ENCODE measurements around a stretch of chr2.

GRCh38 chr2:197208912-197209752, 101.4 kb downstream of the ANKRD44 start:
- PRO-cap, result unidirectional peak, plus-strand start at chr2:197209559

DNA sequence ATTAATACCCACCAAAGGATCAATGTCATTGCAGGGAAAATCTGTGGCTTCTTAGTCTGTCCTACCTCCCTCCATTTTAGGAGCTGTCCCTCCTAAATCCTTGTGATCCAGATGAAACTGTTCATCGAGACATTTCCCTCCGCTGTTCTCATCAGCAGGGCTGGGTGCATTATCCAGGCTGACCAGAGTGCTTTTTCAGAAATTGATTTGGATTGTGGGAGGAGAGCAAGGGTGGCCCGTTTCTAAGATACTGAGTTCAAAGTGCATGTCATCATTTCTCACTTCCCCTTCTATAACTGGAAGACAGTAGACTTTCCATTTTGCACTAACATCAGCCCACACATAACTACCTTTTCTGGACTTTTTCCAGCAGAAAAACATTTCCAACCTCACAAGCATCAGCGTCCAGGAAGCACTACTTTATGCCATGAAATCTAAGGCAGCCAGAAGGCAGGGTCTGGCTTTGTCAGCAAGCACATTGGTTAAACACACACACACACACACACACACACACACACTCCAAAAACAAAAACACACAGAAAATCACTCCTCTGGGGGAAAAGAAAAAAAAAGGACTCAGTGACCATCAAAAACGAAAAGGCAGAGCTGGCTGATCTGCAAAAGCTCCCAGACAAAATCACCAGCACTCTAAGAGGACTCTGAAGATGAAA, 94.1 kb downstream of the ANKRD44 start:
- PRO-cap, result no peak

- PRO-cap, result bidirectional peak, plus-strand start at chr2:197255773, minus-strand start at chr2:197255619
Observed at GRCh38 chr2:197255175-197256180, 55.1 kb downstream of the ANKRD44 start.

DNA sequence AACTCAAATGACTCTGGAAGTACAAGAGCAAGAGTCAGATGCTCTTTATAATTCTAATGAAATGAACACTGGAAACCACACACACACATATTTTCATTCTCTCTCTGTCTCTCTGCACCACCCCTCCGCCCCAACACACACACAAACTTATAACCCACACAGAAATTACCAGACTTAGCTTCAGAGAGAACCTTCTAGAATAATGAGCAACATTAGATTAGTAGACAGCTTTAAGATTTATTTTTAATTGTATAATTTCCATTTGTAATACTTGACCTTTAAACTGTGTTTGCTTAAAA, 16.2 kb downstream of the ANKRD44 start:
- PRO-cap, result no peak

- PRO-cap, result no peak
Observed at GRCh38 chr2:197433655-197434046, 1.2 kb downstream of the SF3B1 start.

DNA sequence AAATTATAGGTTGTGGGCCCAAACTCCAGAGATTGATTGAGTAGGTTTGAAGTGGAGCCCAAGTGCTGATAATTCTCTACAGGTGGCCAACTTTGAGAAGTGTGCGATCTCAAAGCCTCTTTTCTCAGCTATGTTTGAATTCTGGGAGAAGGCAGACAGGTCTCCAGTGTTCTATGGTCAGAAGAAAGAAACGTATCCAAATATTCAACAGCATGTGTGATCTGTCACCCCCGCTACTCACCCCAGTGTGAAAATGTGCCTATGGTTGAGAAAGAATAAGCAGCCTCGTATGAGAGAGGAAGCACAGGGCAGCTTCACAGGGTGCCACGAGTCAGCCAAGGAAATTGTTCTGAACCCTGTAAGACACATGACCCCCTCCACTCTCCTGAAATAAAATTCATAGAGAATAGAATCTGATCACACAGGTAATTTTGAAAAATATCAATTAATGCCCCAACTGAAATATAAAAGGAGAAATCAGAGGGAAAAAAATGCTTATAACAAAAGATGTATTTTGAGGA, 8.0 kb upstream of the SF3B1 start:
- PRO-cap, result no peak

DNA sequence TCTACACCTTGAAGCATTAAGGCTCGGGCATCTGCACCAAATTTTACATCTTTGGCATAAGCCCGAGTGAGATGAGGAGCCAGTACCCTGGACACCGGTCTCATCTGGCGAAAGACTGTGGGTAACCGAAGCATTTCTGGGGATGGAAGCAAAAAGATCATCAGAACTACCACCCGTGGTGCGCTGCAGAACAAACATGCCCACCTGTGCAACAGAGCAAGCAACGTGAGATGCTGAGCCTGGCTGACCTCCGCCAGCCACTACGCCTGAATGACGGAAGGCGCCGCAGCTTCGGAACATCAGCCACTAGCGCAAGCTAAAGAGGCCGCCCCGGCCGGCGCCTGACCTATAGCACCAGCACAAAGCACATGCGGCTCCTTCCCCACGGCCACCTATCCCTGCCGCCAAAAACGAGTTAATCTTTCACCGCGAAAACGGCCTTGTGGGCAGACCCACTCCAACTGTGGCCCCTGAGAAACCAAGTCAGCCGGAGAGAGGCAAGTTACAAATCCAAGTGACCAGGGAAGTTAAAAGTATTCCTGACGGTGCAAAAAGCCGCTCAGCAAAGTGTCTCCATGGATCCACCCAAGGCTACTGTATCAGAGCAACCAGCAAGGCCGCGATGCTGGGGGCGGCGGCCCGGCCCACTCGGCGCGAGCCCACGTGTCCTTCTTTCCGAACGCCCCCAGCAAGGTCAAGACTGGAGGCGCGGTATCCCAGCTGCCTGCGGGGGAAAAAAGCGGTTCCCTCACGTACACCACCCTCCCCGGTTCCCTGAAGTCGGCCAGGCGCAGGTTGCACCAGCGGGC, 721 bp downstream of the HSPD1 start:
- PRO-cap, result bidirectional peak, plus-strand start at position 260 of the sequence, minus-strand start at position 272 of the sequence

- PRO-cap, result no peak
Observed at GRCh38 chr2:197673010-197673469, 2.3 kb downstream of the RFTN2 start.

DNA sequence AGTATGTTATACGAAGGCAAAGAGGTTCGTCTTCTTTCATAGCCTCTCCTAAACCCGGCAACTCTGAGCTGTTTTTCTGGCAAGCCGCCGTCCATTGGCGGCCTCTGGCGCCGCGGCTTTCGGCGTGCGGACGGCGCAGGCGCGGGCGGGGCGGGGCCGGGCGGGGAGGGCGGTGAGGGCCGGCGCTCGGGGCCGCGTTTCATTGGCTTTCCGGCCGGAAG, 156 bp upstream of the MARS2 start:
- PRO-cap, result bidirectional peak, plus-strand start outside the sequence, minus-strand start at position 106 of the sequence

- PRO-cap, result no peak
Observed at GRCh38 chr2:198084608-198085487, 280.5 kb downstream of the PLCL1 start.

DNA sequence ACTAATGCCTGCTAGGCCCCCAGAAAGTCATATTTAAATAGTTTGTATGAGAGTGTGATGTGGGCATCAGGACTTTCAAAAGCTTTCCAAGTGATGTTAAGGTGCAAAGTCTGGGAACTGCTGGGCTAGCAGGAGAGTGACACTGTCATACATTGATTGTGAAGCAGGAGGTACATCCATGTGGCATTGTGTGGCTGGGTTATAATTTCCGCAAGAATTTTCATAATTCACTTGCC, 508.7 kb downstream of the PLCL1 start:
- PRO-cap, result no peak

GRCh38 chr2:199431676-199431887, 26.2 kb downstream of the SATB2 start:
- PRO-cap, result no peak

GRCh38 chr2:199441371-199442172, 16.2 kb downstream of the SATB2 start:
- PRO-cap, result no peak

DNA sequence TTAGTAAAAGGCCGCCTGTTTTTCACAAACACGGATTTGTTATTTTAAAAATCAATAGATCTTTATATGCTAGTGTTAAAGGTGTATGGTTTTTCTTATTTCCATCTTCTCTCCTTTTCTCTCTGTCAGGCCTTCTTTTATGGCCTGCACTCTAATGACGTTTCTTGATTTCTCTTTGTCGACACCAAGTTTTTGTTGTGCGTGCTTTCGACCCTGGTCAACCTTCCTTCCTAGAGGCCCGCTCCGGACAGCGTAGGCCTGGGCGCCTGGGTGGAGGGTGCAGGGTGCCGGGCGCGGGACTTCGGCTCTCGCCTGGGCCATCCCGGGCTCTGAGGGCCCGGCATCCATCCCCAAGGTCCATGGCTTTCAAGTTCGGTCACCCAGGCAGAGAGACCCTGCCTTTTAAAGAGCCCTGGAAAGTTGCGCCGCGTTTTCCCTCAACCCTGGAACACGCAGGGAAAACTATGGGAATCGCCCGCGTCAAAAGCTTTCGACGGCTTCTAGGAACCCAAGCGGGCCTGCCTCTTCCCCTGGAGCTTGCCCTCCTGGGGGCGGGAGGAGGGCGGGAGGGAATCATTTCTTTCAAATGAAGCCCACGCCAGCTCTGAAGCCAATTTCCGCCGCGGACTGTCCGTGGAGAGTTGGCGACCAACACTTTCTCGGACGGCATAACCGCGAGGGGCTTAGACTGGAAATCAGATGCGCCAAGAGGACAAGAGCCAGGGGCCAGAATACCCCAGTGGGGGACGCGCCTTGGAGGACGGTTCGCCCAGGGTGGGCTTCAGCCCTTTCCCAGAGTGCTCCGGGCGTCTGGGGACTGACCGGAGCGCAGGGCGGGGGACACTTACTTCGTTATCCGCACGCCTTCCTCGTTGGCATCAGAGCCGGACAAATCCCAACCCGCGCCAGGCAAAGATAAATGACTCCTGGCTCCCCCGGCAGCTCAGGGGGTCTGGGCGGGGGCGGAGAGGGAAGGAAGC, 4.3 kb upstream of the SATB2 start:
- PRO-cap, result no peak

- PRO-cap, result no peak
Observed at GRCh38 chr2:199465987-199466293, 8.2 kb upstream of the SATB2 start.

GRCh38 chr2:199911482-199912306, 601 bp downstream of the C2orf69 start:
- PRO-cap, result bidirectional peak, plus-strand start at chr2:199911529, minus-strand start at chr2:199911536; bidirectional peak, plus-strand start at chr2:199911596, minus-strand start at chr2:199911650

DNA sequence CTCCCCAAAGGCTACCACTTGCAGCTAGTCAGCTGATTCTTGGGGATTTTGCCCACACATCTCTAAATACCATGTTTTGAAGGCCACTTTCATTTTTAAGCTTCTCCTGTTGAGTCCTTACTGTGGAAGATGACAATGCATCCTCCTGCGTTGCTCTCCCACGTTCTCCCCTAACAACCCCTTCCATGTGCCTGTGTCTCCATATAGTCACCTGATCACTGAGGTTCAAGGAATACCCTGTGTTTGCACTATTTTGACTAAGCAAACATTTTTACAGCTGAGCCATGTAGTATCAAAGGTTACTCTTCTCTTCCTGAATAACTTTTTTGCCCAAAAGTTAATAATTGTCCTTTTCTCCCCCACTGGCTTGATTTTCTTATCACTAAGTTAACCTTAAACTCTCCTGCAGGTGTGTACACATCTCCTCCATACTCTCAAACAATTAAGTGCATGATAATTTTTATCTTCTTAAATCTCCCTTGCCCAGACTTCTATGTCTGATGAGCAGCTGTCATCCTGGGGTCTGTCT, 85.4 kb upstream of the SPATS2L start:
- PRO-cap, result no peak

DNA sequence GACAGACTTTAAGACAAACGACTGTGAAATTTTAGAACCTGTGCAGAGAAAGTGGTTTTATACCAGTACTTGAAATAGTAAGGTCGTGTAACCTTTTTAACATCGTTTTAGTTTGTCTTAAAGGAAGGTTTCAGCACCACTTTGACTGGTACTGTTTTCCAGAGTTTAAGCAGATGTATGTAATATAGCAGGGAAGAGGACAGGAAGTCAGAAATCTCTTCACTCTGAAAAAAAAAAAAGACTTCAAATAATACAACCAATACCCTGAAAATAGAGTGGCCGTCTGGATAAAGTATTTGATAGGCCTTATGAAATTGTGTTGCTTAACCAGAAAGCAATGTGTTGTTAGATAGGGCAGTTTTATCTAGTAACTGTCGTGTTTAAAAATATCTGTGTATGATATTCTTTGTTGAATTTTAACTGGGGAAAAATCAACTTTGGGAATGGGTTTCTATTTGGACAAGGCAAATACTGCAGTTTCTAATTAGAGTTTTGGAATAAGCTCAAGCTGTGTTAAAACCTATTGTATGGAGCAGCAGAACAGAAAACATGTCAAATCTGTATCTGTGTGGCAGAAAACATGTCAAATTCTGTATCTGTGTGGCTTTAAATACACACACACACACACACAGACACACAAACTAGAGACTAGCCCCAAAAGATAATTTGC, 1.7 kb downstream of the SPATS2L start:
- PRO-cap, result no peak

- PRO-cap, result no peak
Observed at GRCh38 chr2:200586466-200587044, 741 bp downstream of the AOX1 start.

GRCh38 chr2:200679220-200679560, 93.4 kb downstream of the AOX1 start:
- PRO-cap, result no peak